Pericardium (tissue), 1 donor: Measurements from ENCODE around the genes AGAP6, TFAM and BICC1.

GRCh38 chr10:49309596-49310465, 10.9 kb downstream of the C10orf71 start:
- RRBS = no CpG with 5 or more reads among the region's 11 CpGs

- RRBS = no CpG with 5 or more reads among the region's 5 CpGs
Observed at GRCh38 chr10:49837066-49837389, 74.9 kb upstream of the OGDHL start.

DNA sequence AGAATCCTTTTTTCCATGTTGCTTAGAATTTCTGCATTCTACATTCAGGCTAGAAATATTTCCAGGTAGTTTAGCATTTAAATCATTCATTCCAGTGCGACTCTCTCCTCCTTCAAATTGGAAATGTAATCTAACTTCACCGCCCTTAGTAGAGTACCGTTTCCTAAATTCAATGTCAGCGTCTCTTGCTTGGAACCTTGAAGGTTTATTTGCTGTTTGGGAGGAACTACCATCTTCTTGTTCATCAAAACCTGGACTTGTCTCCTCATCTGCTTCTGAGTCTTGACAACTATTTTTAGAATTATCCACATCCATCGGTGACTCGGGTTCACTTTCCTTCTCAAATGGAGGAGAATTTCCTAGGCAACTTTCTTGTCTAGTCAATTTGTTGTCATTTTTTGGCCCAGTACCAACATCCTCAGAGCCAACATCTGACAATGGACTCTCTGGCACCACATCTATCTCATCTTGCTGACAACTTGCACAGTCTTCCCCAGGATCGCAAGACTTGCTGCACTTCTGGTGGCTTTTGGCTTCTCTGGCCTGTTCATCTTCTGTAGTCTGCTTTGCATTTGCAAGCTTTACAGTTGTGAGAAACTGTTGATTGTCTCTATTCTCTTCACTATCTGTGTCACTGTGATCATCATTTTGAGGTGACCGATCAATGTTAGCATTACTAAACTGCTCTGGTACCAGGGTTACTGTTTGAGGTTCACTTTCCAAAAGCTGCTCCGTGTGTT, 8.4 kb downstream of the PARG start:
- RRBS = no CpG with 5 or more reads among the region's 9 CpGs

DNA sequence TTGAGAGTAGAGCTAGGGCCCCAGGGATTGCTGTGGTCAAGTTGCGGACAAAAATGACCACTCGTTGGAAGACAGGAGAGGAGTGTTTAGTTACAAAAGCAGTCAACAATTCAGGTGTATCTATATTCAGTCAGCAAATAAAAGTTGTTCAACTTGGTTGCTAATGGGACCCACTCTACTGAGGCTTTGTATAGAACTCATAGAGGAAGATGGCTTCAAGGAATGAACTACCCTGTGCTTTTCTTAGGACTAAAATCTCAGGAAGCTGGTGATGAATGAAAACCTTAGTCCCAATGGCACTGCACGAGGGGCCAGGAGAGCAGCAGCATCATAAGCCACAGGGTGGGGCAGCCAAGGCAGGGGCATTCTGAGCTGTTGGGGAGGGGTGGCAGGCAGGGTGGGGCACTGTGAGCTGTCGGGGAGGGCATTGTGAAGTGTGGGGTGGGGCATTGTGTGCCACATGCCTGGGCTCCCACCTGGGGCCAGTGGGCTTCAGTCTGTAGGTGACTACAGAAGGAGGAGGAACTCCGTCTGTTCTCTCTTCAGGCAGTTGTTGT, at the start of gene AGAP6:
Gene AGAP6 (plus strand): TSS at position 533 of the 557 bp plus-strand sequence.
- RRBS = no CpG with 5 or more reads among the region's 5 CpGs

DNA sequence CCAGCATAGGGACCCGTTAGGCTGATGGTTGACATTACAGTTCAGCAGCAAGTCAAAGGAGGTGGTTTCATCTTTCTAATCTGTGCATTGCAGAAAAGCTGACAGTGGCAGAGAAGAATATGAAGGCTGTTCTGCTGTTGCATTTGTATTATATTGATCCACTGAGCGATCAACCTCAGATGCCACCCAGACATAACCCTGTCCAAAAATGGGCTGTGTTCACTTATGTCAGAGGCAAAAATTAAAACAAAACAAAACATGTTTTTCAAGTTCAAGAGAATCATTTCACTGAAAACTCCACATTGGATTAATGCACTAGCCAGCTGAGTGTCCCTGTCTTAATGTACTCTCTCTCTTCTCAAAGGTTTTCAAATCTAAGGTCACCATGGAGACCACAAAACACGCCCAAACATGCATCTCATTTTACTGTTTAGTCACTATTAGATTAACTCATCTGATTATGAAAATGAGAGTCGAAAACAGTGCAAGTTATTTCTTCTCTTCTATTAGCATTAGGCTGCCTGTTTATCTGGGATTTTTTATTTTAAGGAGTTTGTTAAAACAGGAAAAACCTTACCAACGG, 70.7 kb upstream of the ASAH2 start:
- RRBS = no CpG with 5 or more reads among the region's 5 CpGs

DNA sequence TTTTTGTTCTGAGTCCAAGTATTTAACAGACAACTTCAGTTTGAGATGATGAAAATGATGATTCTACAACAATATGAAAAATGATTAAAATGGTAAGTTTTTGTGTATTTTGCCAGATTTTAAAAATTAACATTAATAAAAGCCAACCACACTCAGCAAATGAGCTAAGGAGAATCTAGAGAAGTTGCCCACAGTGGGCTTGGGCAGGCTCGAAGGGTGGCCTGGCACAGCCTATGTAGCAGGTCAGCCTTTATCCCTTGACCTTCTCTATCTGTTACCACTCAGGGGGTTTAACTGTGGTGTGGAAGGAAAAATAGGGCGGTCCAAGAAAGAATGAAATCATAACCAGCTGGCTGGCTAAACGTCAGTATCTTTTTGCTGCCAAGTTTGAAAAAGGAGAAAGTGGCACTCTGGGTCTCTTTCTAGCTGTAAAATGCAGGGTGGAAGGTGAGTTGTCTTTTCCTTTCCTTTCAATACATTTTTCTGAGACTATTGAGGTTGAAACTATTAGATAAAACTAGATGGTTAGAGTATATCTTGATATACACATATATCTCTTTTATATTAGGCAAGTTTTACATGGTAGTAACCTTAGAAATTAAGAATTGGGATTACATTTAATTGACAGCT, 130.3 kb upstream of the ASAH2 start:
- RRBS = no CpG with 5 or more reads among the region's 3 CpGs

- RRBS = no CpG with 5 or more reads among the region's 11 CpGs
Observed at GRCh38 chr10:50416830-50417679, 165.7 kb upstream of the ASAH2 start.

DNA sequence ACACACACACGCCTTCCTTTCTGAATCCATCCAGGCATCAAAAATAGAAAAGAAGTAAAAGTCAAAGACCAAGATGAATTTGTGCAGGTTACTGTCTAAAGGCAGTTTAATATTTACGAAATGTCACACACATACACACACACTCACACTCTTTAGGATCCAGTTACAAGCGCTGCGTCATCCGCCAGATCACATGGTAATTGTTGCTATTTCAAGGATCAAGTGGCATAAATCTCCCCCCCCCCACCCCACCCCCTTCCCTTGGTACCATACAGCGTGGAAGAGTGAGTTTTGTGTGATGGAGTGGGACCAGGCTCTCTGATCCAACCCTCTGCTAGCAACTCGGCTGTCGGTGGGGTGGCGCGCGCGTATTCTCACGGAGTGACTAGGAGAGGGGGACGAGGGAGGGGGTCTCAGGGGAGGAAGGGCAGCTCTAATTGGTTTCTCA, 83.6 kb upstream of the PRKG1 start:
- RRBS = no CpG with 5 or more reads among the region's 14 CpGs

- RRBS = no CpG with 5 or more reads among the region's 3 CpGs
Observed at GRCh38 chr10:50993786-50994347, 80.4 kb upstream of the PRKG1 start.

DNA sequence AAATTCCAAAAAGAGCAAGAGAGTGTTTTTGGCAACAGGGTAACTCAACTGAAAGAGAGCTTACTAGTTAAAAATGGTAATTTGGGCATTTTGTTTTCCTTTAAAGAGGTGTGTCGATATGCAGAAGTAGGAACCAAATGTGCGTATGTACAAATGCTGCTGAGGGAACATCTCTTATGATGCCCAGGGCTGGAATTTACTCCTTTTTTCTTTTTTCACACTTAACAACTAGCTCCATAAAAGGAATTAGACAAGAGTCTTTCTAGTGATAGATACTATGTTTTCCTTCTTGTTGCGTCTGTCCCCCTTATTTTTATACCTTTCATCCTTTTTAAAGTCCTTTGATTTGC, 293.0 kb downstream of the PRKG1 start:
- RRBS = no CpG with 5 or more reads among the region's 3 CpGs

- RRBS = no CpG with 5 or more reads among the region's 7 CpGs
Observed at GRCh38 chr10:51598313-51598914, 101.0 kb downstream of the CSTF2T start.

DNA sequence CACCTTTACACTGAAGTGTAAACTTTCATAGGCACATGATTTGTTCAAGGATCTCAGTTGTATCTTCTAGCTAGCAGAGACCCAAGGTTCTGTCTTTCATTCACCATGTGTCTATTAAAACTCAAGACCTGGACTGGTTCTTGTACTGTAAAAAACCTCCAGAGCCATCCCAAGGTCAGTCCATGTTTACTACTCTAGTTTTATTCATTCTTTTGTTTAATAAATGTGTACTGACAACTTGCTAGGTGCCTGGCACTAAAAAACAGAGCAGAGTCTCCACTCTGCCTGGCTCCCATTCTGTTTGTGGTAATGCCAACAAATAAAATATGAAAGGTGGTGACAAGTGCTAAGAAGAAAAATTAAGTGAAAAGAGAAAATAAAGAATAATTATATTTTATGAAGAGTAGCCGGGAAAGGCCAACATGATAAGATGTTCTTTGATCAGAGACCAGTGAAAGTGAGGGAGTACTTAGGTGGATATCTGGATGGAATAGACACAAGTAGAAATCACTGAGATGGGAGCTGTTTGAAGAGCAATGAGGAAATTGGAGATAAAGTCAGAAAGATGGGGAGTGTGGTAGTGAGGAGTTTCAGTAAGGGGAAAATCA, 26.4 kb downstream of the CSTF2T start:
- RRBS = no CpG with 5 or more reads among the region's 1 CpG

DNA sequence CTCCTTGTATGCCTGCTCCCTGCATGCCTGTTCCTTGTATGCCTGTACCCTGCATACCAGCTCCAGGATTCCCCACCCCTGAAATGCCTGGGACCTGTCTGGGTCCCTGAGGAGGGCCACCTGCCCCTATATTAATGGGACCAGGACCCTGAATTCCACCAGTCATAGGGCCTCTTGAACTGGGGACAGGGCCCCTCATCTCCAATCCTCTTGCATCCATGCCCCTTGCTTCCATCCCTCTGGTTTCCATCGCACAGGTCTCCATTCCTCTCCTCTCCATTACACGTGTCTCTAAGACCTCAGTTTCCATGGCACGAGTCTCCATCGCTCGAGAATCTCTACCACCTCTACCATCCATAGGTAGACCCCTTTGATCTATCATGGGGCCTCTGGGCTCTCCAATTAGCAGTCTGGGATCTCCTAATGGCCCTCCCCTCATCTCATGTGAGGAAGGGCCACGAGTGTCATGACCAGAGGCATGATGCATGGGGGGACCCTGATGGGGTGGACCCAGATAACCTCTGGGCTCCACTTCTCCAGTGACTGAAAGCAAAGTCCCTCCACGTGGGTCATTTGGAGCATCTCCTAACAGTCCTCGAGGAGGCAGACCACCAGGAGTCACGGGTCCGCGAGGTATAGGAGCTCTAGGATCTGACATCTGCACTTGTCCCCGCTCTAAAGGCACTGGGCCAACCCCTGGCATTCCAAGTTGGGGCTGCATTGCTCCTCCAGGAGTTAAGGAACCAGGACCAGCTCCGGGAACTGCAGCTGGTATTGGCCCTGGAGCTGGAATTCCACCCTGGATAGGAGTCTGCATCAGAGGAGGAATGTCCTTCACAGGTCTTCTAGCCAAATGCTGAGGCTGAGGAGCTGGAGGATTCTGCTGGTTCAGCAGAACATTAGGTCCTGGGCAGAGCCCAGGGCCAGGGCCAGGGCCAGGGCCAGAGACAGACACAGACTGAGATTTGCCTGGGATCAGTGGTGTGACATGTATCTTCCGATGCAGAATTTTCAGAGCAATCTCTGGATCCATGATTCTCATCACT, 1.1 kb downstream of the CSTF2T start:
- RRBS = no CpG with 5 or more reads among the region's 14 CpGs

DNA sequence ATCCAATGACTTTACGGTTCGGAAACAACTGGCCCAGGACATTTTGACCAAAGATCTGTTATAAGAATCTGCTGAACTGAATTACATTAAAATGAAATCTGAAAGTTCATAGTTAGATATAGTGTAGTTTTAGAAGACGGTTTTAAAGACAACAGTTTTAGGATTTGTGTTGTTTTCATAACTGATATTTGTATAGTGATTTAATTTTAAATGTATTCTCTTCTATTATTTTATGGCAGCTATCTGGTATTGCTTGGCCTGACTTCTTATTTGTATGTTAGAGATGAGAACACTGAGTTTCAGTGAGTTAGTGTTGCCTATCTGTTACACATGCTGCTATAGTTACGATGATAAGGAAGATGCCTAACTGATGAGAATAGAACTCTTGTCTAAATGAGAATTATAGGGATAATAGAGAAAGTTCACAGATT, 195.2 kb upstream of the CSTF2T start:
- RRBS = no CpG with 5 or more reads among the region's 4 CpGs

DNA sequence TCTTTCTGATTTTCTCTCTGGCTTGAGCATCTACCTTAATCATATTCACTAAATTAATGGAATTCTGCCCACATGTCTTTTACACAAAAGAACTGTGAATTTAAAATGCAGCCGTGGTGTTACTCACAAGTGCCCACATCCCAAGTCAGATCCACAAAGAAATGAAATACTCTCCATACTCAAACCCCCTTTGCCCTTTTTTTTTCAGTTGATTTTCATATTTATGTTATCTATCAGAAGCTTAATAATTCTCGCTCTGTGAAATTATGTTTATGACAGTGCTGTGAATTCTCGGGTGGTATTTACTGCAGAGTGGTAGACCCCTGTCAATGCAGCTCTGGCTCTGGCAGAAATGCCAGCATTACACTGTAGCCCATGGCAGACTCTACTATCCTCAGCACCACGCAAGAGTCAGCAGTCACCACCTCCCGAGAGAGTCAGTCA, 32.6 kb upstream of the MBL2 start:
- RRBS = no CpG with 5 or more reads among the region's 5 CpGs

- RRBS = no CpG with 5 or more reads among the region's 1 CpG
Observed at GRCh38 chr10:54868885-54869242, 67.8 kb upstream of the PCDH15 start.

DNA sequence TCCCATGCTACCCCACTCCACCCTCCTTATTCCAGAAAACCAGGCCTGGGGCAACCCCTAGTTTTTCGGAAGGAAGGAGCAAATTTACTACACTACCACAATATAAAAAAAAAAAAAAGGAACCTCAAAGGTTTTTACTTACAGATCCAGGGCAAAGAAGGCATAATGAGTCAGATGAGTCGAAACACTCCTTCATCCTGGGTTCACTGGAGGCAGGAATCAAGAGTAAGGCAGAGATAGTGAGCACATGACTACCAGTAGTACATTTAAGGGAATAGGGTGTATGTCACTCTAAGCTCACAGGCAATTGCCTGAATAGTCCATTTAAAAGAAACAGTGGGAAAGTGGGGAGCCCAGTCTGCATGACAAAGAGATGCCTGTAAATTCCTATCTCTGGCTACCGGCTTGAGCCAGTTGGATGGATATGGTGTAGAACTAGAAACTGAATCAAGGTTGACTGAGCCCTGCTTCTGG, 861.4 kb upstream of the ZWINT start:
- RRBS = no CpG with 5 or more reads among the region's 3 CpGs

GRCh38 chr10:58384833-58385817, at the start of gene TFAM:
Gene TFAM, plus strand, starts transcription at chr10:58385410.
- RRBS = 3% methylated on average over 39 of the region's 73 CpGs

GRCh38 chr10:58512561-58513622, at the start of gene BICC1:
Gene BICC1, plus strand, starts transcription at chr10:58512872.
- RRBS = 1% methylated on average over 27 of the region's 124 CpGs